ENCODE measurements around a stretch of chr5.

GRCh38 chr5:159096201-159097250, 3.2 kb downstream of the EBF1 start:
- PRO-cap, result unidirectional peak, plus-strand start at chr5:159096434
- RAMPAGE, long total RNA, 3 experiments, result start-site peak on the minus strand in 1 of 3 experiments, at chr5:159096484-159096648 at its widest, 23 reads per replicate

DNA sequence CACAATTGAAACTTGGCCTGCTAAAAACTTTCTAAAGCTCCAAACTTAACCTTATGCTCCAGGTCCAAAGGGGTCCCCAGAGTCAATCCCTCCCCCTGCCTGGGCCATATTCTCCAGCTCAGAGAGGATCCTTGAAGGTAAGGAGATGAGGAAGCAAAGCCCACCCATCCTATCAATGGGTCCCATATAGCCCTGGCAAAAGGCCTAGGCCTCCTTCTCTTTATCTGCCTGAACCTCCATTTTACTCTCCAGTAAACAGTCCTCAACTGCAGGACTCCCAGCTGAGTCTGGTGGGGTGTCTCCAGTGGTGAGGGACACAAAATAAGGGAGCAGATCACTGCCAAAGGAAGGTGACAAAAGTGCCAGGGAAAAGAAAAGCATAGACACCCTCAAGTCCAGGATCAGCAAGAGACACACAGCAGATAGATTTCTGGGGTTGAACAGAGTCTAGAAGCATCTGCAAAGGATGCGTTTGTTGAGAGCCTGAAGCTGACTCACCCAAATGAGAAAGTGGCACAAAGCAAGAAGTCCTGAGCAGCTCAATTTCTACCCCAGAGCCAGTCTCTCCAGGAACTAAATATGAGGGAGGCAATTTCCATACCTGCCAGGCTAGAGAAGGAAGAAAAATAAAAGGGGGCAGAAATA, 2.7 kb upstream of the EBF1 start:
- PRO-cap, result no peak
- RAMPAGE, long total RNA, 3 experiments, result no peak in any of the 3 experiments

DNA sequence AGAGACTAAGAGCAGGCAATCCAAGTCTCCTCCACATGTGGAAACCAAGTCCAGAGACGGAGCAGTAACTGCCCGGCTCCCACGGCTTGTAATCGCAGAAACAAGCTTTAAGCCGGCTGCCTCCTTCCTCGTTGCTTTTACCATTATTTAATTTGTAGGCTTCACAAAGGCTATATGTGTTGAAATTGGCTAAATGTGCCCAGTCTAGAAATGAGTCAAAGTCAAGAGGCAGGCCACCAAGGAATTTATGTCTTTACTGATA, 33.3 kb upstream of the EBF1 start:
- PRO-cap, result unidirectional peak, minus-strand start at position 145 of the sequence
- RAMPAGE, long total RNA, 3 experiments, result no peak in any of the 3 experiments

- PRO-cap, result no peak
- RAMPAGE, long total RNA, 3 experiments, result no peak in any of the 3 experiments
Observed at GRCh38 chr5:159337438-159337908, 7.2 kb upstream of the IL12B start.

GRCh38 chr5:159504728-159505322, 174.5 kb upstream of the IL12B start:
- PRO-cap, result no peak
- RAMPAGE, long total RNA, 3 experiments, result no peak in any of the 3 experiments

DNA sequence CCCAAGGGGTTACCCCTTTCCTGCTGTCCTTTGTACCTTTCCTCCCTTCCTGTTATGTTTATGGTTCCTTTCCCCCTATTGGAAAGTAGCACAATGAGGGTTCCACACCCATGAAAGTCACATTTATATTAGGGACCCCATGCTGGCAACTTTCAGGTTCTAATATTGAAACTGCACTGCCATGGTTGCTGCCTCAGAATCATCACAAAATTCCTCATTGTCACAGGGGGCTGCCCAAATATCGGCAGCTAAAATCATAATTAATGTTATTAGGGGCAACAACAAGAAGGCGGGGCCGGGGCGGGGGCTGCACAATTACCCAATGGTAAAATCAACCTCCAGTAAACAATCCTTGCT, 123.6 kb upstream of the ADRA1B start:
- PRO-cap, result no peak
- RAMPAGE, long total RNA, 3 experiments, result no peak in any of the 3 experiments

- PRO-cap, result no peak
- RAMPAGE, long total RNA, 3 experiments, result no peak in any of the 3 experiments
Observed at GRCh38 chr5:160007627-160007988, 1.3 kb upstream of the TTC1 start.

DNA sequence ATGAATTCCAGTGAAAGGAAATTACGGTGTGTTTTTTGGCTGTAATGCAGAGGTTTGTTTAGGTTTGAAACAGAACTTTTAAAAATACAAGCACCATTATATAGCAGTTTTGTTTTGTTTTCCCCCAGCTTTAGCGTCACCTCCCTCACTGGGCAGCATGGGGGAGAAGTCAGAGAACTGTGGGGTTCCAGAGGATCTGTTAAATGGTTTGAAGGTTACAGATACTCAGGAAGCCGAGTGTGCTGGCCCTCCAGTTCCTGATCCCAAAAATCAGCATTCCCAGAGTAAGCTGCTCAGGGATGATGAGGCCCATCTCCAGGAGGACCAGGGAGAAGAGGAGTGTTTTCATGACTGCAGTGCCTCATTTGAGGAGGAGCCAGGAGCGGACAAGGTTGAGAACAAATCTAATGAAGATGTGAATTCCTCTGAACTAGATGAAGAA, 1.5 kb downstream of the TTC1 start:
- PRO-cap, result no peak
- RAMPAGE, long total RNA, 3 experiments, result no peak in any of the 3 experiments

GRCh38 chr5:160198780-160199899, 30.2 kb upstream of the FABP6 start:
- PRO-cap, result no peak
- RAMPAGE, long total RNA, 3 experiments, result no peak in any of the 3 experiments

DNA sequence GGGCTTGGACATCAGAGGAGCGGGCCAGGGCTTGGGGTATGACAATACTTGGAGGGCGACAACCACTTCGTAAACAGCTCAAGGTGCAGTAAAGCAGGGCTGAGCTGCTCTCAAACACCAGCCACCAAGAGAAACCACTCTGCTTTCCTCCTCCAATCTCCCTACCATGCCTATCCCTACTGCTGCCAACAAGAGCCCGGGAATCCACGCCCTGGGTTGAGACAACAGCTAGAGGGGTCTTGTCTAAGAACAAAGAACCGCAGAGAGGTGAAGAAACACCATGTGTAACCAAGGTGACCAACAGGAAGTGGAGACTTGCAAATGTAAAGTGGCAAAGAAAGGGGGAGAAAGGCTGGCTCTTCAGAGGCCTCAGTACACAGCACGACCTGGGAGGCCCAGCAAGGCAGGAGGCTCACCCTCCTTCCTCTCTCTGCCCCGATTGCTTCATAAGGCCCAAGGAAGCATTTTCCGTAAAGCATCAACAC, 18.5 kb downstream of the CCNJL start:
- PRO-cap, result no peak
- RAMPAGE, long total RNA, 3 experiments, result no peak in any of the 3 experiments

DNA sequence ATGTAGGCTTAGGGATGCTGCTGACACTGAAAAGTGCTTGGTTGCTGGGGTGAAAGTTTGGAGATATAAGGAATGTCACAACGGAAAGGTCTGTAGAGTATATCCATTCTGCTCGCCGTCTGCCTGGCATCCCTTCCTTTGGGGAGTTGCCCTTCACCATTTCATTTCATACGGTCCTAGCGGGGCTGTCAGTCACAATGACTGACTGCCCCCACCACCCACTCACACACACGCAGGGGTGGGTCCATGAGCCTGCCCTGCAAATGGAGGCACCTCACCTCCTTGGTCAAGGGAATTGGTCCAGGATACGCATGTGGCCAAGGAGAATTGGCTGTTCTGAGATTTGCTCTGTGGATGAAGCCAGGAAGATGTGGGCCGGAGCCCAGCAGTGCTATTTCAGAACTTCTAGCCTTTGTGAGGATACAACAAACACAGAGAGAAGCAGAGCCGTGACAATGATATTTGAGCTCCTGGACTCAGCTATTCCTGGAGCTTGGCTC, 17.1 kb downstream of the C1QTNF2 start:
- PRO-cap, result no peak
- RAMPAGE, long total RNA, 3 experiments, result no peak in any of the 3 experiments

DNA sequence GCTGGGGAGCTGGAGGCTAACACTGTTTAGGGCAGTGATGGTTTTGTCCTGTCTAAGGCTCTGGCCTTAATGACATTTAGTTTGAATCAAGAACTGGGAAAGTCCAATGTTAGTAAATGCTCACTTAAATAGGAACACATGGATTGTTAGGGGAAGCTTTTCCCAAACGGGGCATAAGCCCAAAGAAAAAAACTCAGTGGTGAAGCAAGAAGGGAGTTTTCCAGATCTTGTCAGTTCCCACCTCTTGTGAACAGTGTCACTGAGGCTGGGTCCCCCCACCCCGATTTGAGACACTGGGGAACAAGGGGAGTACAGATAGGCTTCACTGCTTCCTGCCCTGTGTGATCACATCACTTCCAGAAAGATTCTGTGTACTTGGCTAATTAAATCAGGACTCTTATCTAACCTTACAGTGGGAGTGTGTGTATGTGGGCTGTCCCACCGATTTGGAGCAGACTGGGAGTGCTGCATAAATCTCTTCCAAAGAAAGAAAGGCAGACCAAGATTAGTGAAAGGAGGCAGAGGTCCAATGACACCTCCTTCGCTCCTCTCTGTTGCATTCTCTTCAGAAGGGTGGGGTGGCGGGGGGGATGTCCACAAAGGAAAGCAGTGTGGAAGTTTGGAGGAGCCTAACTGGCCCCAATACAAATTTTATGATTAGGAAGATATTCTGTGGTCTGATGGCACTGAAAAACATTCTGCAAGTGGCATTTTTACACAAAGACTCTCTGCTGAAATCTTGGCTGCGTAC, 206.5 kb downstream of the PTTG1 start:
- PRO-cap, result no peak
- RAMPAGE, long total RNA, 3 experiments, result no peak in any of the 3 experiments

GRCh38 chr5:162268756-162269260, 201.2 kb downstream of the GABRG2 start:
- PRO-cap, result no peak
- RAMPAGE, long total RNA, 3 experiments, result no peak in any of the 3 experiments

- PRO-cap, result unidirectional peak, plus-strand start at chr5:162897111
- RAMPAGE, long total RNA, 3 experiments, result no peak in any of the 3 experiments
Observed at GRCh38 chr5:162897009-162897222, 540.5 kb upstream of the CCNG1 start.

DNA sequence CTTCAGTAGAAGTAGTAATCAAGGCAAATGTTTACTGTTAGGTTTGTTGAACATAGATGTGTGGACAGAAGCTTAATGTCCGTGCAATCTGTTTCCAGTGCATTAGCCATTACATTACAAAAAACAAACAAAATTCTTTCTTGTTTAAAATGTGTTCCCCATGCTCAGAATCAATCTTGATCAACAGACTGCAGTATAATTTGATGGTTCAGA, 283.9 kb upstream of the CCNG1 start:
- PRO-cap, result no peak
- RAMPAGE, long total RNA, 3 experiments, result no peak in any of the 3 experiments

DNA sequence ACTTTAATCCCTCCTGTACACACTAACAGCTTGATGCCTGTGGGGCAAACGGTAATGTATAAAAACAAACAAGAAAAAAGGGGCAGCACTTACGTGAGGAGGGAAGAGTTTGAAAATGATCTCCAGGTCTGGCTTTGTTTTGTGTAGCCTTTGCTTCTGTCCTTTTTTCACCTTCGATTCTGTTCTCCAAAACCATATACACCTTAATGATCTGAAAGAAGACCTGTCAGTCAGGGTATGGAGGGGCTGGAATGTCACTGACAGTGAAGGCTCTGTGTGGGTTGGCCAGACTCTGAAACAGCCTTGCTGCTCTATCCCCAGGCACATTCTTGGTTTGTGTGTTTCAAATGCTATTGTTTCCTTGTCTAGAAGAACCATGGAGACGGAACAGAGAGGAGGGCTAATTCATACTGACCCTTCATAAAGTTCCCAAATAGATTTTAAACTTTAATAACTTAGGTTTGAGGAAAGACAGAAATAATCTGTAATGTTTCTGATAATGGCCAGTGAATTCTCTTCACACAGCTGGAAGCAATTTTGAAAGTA, 338.1 kb upstream of the WWC1 start:
- PRO-cap, result no peak
- RAMPAGE, long total RNA, 3 experiments, result no peak in any of the 3 experiments

GRCh38 chr5:168104654-168105517, 186.6 kb upstream of the WWC1 start:
- PRO-cap, result no peak
- RAMPAGE, long total RNA, 3 experiments, result no peak in any of the 3 experiments

GRCh38 chr5:168288093-168289298, 2.9 kb upstream of the WWC1 start:
- PRO-cap, result no peak
- RAMPAGE, long total RNA, 3 experiments, result no peak in any of the 3 experiments

DNA sequence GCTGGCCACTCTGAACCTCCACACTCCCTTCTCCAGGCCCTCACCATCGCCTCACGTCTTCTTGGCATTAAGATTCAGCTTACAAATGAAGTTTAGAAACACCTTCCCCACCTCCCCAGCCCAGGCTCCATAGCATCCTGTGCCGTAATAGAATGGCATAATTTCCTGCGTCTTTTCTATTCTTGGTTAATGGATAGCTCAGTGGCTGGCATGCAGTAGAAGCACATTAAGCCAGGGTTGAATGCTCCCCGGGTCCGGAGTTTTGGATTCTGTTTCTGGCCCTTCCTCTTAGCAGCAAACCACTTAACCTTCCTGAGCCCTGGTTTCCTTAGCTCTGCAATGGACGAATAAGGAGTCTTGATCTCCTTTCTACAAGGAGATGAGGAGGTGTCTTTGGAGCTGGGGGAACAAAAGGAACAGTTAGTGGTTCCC, 13.9 kb downstream of the WWC1 start:
- PRO-cap, result no peak
- RAMPAGE, long total RNA, 3 experiments, result no peak in any of the 3 experiments

DNA sequence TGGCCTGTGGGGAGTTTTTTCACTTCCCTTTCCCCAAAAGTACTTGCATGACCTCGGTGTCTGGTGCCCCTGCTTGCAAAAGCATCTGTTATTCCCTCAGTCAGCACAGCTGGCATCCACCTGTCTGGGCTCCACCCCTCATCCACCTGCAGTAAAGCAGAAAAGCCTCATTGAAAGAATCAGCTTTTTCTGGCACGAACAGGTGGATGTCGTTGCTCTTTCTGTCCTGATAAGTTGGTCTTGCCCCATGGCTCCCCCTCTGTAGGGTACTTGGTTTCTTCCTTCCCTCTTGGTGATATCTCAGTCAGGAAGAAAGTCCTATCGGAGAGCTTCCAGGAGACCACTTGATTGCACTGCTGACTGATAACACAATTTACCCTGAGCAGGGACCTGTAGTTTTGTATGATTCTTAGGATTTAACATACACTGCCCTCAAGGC, 37.4 kb downstream of the WWC1 start:
- PRO-cap, result no peak
- RAMPAGE, long total RNA, 3 experiments, result no peak in any of the 3 experiments